Mammary microvascular endothelial cell (primary cell): ENCODE measurements around a stretch of chr1.

DNA sequence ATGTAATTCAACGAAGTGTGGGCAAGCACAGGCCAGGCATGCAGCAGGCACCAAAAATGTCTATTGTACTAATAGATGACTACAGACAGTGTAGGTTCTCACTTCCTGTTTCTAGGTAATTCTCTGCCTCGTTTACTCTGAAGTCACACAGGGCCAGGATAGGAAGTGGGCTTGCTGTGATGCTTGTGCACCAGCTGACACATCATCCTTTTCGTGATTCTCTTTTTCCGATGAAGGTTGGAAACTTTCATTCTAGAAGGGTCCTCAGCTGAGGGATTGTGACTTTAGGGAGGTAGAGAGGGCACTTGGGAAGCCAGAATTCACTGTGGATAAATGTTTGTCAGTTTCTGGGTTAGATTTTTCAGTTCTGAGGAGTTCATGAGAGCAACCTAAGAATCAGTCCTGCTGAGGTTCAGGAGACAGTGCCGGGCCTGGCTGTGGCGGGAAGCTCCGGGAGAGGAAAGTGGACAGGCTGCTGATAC, 4.4 kb upstream of the CSF1 start:
- RAMPAGE, long total RNA, result no peak

DNA sequence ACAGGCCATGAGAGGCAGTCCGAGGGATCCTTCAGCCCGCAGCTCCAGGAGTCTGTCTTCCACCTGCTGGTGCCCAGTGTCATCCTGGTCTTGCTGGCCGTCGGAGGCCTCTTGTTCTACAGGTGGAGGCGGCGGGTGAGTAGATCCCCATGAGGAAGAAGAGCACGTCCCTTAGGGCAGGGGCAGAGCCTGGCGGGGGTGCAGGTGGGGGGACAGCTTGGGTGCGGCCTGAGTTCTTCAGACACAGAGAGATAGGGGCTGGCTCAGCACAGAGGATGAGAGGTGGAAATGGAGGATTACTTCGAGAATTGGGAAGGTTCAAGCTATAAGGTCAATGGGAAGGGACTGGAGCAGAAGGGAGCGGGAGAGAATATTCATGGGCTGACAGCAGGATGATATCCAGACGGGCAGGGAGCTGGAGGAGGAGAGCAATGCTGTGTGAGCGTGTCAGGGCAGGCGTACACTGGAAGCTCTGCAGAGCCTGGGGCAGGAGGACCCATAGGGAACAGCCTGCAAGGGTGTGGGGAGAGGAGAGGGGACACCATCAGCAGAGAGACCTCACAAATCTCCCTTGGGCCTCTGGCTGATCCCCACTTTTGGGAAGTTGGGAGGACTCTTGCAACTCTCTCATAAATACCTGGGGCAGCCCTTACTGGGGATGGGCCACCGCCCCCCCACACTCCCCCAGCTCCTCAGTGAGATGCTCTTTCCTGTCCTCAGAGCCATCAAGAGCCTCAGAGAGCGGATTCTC, 13.6 kb downstream of the CSF1 start:
- RAMPAGE, long total RNA, result no peak

DNA sequence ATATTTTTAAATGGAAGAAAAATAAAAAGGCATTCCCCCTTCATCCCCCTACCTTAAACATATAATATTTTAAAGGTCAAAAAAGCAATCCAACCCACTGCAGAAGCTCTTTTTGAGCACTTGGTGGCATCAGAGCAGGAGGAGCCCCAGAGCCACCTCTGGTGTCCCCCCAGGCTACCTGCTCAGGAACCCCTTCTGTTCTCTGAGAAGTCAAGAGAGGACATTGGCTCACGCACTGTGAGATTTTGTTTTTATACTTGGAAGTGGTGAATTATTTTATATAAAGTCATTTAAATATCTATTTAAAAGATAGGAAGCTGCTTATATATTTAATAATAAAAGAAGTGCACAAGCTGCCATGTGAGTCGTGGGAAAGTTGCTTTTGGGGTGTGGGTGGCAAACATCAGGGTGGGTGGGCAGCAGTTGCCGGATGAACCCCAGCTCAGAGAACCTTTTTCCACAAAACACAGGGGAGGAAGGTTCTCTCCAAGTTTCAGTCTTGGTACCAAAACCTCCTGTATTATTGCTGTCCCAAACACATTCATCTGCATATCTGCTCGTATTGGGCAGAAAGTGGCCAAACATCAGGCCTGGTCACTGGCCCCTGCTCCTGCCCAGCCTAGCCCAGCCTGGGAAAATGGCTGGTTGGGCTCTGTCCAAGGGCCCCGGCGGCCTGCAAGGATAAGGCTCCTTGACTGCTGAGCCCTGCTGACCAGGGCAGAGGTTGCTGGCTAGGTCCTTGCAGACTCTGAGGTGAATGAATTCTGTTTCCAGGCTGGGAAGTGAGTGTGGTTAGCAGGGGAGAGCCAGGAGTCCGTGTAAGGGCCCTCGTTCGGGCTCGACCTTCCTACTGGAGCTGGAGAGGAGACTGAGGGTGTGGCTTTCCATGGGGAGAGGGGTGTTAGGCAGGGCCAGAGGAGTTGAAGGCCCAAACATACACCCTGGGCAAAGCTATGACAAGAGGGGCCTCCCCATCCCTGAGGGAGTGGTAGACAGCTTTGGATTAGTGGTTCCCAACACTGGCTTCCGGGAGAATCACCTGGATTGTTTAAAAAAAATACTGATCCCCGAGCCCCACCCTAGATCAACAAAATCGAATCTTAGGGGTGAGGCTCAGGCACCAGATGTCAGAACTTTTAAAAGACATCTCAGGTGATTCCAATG, 20.4 kb downstream of the CSF1 start:
- RAMPAGE, long total RNA, result no peak

GRCh38 chr1:109933741-109934384, 23.2 kb downstream of the CSF1 start:
- RAMPAGE, long total RNA, result no peak

DNA sequence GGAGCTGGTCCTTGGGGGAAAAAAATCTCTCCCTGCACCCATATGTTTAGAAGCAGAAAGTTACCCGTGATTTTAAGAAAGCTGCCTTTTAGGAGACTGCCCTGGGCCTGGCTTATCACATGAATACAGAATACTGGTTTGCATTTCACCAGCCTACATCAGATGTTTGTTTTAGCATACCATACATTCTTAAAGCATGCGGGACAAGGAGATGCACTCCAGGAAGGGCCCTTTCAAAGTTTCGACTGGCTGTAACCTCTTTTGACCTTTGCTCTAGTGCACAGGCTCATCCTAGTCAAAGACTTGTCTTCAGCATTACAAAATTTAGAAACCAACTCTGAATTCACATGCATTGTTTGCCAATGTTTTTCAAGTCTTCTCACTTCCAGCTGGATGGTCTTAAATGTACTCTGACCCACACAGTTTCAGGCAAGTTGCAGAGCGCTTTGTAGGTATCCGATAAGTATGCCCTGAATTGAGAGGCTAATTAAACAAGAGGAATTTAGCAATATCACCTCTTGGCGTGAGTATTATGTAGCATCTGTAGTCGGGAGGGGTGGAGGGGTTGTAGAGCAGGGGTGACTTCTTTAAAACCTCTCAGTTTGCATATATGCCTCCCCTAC, 24.6 kb upstream of the AHCYL1 start:
- RAMPAGE, long total RNA, result no peak

DNA sequence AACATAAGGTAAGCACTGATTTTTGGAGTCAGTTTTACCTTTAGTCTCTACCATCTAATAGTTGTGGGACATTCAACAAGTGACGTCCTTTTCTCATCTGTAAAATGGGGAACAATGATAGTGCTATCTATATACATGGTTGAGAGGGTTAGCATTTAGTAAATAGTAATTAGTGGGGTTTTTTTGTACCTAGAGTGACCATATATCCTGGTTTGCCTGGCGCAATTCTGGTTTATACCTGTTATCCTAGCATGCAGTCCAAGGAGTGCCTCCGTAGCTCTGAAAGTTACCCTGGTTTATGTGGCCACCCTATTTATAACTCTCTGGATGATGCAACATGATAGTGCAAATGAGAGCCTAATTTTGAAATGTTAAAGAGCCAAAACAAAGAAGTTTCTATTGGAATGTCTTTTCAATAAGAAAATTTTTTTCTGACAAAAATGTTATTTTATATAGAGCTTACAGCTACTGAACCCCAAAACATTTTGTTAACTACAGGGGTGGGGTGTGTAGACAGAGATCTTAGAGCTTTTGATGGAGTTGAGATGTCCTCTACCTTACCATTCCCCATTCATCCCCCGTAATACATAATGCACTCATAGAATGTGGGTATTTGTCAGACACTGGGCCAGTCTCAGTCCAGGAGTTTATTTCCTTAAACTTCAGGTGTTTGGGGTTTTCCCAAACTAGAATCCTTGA, 5.7 kb downstream of the AHCYL1 start:
- RAMPAGE, long total RNA, result no peak

DNA sequence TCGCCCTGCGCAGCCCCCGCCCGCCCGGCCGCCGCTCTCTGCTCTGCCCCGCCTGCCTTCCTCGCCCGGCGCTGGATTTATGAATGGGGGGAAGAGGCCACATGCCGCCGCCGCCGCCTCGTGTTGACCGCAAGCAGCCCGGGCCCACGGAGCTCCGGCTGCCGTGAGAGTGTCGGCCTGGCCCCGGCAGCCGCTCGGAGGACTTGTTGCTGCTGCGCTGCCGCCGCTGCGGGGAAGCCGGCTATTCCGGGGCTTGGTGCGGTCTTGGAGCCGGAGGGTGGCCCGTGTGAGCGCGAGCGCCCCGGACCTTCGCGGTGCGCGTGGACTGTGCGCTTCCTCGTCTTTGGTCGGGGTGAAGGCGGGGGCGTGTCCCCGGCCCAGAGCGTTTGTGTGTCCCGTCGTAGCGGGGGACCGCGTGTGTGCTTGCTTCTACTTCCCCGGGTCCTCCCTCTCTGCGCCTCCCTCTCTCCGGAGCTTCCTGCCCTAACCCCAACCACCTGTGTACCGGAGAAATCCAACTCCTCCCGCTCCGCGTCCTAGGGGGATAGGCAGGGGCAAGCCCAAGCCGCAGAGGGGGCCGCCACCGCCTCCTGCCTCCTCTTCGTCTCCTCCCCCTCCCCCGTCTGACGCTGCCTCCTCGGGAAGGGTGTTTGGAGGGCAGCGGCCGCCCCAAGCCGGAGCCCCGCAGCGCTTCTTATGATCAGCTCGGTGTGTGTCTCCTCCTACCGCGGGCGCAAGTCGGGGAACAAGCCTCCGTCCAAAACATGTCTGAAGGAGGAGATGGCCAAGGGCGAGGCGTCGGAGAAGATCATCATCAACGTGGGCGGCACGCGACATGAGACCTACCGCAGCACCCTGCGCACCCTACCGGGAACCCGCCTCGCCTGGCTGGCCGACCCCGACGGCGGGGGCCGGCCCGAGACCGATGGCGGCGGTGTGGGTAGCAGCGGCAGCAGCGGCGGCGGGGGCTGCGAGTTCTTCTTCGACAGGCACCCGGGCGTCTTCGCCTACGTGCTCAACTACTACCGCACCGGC, 1.0 kb downstream of the KCNC4 start:
- RAMPAGE, long total RNA, result no peak

DNA sequence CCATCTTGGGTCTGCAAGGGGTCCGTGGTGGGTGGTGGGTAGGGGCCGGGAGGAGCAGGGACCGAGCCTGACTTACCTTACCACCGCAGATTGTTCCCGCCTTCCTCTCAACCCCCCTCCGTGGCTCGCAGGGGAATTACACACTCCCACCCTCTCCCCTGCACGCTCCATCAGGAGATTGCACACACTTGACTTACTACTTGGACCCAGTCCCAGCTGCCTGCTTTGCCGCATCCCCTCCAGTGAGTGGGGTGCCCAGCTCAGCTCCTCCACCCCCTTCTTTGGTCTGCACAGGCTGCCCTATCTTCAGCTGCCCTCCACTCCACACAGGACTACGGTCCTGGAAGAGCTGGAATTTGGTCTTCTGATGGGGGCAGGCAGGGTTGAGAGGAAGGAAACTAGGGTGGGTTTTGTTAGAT, 2.1 kb downstream of the KCNC4 start:
- RAMPAGE, long total RNA, result no peak

DNA sequence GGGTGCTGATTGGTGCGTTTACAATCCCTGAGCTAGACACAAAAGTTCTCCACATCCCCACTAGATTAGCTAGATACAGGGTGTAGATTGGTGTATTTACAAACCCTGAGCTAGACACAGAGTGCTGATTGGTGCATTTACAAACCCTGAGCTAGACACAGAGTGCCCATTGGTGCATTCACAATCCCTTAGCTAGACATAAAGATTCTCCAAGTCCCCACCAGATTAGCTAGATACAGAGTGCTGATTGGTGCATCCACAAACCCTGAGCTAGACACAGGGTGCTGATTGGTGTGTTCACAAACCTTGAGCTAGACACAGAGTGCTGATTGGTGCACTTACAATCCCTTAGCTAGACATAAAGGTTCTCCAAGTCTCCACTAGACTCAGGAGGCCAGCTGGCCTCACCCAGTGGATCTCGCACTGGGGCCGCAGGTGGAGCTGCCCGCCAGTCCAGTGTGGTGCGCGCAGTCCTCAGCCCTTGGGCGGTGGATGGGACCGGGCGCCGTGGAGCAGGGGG, 5.1 kb upstream of the SLC16A4 start:
- RAMPAGE, long total RNA, result no peak

DNA sequence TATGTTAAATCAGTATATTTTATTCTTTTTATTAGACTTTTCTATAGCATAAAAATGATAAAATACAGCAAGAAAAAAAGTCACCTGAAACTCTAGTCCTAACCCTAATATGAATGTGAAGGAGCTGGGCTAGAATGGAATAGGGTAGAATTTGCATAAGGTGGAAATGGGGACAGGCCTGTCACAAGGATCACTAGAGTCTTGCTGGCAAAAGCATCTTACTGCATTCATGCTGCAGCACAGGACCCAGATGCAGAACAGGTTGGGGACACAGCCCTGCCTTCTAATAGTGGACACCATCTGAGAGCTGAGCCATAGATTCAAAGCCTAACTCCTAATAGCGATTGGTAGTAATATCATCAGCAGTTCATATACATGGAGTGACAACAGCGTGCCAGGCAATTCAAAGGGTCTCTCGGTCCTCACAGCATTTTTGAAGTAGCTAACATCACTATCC, 6.2 kb upstream of the LAMTOR5 start:
- RAMPAGE, long total RNA, result no peak

DNA sequence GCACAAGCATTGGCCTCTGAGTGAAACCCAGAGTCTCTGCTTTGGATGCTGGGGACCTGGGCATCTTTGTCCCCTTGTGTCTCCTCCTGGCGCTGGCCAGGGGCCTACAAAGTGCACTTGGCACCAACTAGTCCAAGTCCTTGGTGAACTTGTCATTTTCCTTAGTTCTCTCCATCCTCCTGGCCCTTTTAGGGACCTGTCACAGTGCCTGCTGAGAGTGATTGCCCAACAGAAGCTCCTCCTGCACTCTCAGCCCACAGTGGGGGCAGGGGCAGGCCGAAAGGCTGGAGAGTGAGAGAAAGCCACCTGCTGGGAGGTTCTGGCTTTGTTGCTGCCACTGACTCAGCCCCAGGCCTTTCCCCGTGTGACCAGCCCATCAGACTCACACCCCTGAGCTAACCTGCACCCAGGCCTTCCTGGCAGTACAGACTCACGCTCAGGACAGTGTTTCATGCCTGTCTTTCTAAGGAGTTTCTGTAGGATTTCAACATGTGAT, 17.2 kb upstream of the PROK1 start:
- RAMPAGE, long total RNA, result no peak

- RAMPAGE, long total RNA, result no peak
Measured at GRCh38 chr1:110848824-110849306, 24.1 kb upstream of the CD53 start.

GRCh38 chr1:110874144-110875011, 1.4 kb downstream of the CD53 start:
- RAMPAGE, long total RNA, result no peak

- RAMPAGE, long total RNA, result no peak
Measured at GRCh38 chr1:110904669-110905494, 31.9 kb downstream of the CD53 start.

- RAMPAGE, long total RNA, result no peak
Measured at GRCh38 chr1:110916767-110917355, 43.9 kb downstream of the CD53 start.

- RAMPAGE, long total RNA, result no peak
Measured at GRCh38 chr1:111127734-111128895, 11.8 kb downstream of the DRAM2 start.

DNA sequence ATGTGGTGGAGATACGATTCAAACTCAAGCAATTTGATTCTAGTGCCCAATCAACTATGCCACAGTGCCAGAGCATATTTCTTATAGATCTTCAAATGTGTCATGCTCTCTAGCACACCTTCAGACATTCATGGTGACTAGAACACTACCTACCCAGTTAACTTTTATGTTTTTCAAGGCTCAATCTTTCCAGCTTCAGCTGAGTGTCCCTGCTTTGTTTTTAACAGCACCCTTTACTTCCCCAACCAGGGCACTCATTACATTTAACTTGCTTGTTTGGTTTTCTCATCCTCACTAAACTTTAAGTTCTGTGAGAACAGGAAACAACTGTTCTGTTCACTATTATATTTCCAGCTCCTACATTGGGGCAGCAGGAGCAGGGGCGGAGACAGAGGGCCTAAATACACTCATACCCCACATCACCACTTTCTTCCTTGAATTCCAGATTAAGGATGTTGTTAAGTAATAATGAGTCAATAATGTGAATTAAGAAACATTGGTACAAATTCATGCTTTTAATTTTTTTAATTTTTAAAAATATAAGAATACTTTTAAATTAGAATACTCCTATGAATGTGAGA, 6.1 kb downstream of the DRAM2 start:
- RAMPAGE, long total RNA, result no peak

DNA sequence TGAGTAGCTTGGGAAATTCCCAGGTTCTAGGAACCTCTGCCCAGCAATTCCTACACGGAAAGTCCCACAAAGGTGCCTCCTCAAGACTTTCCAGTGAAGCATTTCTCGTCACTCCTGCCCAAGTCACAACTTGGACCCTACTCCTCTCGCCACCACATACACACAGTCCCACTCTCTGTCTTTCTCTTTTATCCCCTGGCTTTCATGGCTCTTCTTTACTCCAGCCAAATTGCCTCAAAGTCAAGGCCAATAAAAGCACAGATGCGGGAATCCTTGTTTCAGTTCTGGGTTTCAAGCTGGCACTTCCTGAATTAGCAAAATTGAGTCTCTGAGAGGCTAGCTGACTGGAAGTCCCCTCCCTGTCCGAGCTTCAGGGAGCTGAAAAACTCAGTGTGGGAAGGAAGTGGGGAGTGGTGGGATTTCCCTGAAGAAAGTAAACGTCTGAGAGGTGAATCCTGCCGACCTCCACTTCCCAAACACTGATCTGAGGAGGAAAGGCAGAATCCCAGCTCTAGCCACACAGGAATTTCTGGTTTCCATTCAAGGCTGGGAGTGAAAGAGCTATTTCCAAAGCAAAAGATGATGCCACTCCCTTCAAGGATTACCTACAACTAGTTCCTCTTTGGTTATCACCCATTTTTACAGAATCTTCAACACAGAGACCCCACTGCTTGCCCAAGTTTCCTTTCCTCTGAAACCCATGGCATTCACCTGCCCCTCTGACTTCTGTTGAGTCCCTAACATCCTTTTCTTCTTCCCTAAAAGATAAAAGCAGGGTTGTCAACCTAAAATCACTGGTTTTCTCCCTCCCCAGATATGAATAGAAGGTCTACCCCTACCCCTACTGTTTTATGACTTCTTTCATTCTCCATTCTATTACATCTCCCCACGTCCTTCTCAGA, 7.3 kb downstream of the DENND2D start:
- RAMPAGE, long total RNA, result no peak

- RAMPAGE, long total RNA, result no peak
Measured at GRCh38 chr1:111449920-111450606, 799 bp downstream of the ATP5PB start.

- RAMPAGE, long total RNA, result no peak
Measured at GRCh38 chr1:111459084-111459839, 10.0 kb downstream of the ATP5PB start.